T47D (cell line): ENCODE measurements around the genes H2AC16 and ZSCAN23.

- RRBS = no CpG with 5 or more reads among the region's 23 CpGs
Observed at GRCh38 chr6:27601704-27602309, 128.9 kb upstream of the ZNF184 start.

DNA sequence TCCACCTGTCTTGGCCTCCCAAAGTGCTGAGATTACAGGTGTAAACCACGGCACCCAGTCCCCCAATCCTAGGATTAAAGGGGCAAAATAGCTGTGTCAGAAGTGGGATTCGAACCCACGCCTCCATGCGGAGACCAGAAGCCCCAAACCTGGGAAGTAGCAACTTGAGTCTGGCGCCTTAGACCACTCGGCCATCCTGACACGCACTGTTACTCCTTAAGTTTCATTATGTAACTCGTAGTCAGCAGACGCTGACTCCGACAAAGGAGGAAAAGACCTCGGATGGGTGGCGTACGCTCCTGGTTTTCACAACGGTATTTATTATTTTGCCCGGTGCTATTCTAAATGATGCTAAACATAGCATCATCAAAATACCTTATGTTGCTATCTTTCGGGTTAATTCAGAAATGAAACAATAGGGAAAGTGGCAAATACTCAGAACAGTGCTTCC is 129.6 kb upstream of the ZNF184 start:
- RRBS = no CpG with 5 or more reads among the region's 16 CpGs

DNA sequence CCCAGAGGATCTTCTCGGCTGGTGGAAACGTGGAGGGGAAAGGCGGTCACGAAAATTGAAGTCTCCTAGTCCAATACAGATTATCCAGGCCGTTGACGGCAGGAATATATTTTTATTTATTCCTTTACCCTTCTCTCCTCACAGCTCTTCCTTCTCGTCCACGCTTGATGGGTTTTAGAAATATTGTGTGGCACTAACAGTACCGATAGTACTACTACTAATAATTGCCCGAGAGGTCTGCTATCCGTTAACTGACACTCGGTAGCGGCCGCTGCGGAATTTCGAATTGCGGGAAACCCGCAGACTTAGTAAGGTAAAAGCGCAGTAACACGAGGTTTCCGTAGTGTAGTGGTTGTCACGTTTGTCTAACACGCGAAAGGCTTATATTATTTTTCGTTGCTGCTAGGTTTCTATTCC is 127.4 kb downstream of the H2BC13 start:
- RRBS = no CpG with 5 or more reads among the region's 25 CpGs

GRCh38 chr6:27728361-27728702 is 79.4 kb downstream of the H2BC13 start:
- RRBS = no CpG with 5 or more reads among the region's 19 CpGs

DNA sequence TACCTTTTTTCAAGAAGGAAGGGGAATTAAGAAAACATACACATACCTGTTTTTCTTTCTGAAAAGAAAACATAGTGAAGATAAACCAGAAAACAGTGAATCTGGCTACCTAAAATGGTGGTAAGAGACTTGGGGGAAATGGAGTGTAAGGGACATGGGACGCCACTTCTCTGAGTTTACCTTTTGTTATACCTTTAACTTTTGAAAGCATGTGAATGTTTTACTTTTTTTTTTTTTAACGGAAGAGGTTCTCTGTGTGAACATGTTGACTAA is 28.9 kb downstream of the H2BC13 start:
- RRBS = no CpG with 5 or more reads among the region's 2 CpGs

GRCh38 chr6:27792746-27793419 is 14.8 kb downstream of the H2BC13 start:
- RRBS = 3% methylated on average over 3 of the region's 22 CpGs

- RRBS = no CpG with 5 or more reads among the region's 1 CpG
Observed at GRCh38 chr6:27809583-27809795, 362 bp upstream of the H3C10 start.

GRCh38 chr6:27810137-27811411 is 723 bp downstream of the H3C10 start:
- RRBS = 0% methylated on average over 3 of the region's 49 CpGs

DNA sequence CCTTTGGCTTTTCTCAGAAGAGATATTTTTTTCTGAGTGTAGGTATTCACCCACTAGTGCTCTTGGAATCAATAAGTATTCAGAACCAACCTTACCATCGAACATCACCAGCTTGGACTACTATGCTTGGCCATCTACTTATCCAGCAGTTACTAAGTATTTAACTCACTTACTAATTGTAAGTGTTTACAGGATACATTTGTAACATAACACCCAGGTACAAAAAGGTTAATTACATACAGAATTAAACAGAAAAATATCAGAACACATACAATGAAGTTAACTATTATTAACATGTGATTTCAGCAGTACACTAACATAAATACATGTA is 1.4 kb downstream of the H2AC14 start:
- RRBS = no CpG with 5 or more reads among the region's 1 CpG

DNA sequence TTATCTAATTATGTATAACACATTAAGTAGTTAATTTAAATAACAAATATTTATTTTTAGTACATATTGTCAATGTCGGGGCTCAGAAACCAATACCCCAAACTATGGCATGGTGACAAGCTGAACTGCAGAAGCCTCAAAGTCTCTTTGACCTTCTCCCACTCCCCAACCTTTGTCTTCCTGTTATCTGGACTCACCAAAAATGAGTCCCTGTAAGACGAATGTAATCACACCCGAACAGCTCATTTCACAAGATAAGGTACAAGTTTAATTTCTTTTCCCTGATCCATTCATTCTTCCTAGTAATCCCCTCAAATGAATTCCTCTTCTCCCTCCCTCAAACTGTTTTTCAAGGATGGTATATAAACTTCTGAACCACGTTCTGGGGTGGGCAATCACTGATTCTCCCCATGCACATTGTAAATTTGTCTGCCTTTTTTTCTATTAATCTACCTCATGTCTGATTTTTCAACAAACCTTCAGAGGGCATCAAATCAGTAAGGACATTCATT is 3.3 kb downstream of the H2AC15 start:
- RRBS = no CpG with 5 or more reads among the region's 4 CpGs

DNA sequence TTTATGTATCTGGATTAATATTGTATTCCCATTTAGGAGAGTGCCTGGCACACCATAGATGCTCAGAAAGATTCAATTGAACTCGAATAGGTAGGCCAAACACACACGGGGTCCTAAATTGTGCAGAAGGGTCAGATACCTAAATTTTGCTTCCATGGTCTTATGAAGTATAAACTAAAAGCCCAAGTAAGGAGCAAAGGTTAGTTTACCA is 1.8 kb downstream of the H2AC15 start:
- RRBS = no CpG with 5 or more reads among the region's 2 CpGs

- RRBS = no CpG with 5 or more reads among the region's 45 CpGs
Observed at GRCh38 chr6:27865167-27865895, at the start of gene H2AC16. Gene H2AC16 (plus strand): TSS chr6:27865317.

- RRBS = no CpG with 5 or more reads among the region's 12 CpGs
Observed at GRCh38 chr6:27889572-27890318, 881 bp downstream of the H3C12 start.

DNA sequence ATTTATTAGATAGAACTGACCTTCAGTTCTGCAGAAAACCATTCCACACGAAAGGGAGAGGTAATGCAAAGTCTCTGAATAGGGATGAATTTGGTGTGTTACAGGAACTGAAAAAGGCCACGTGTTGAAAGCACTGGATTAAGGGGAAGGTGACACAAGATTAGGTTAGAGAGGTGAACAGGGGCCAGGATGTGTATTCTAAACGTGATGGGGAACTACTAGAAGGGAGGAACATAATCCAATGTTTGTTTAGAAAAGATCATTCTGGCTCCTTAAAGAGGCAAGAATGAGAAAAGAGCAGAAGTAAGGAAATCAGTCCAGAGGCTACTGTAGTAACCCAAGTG is 6.3 kb upstream of the ZKSCAN8 start:
- RRBS = no CpG with 5 or more reads among the region's 3 CpGs

GRCh38 chr6:28232347-28233067 is 7.4 kb downstream of the ZSCAN9 start:
- RRBS = no CpG with 5 or more reads among the region's 11 CpGs

DNA sequence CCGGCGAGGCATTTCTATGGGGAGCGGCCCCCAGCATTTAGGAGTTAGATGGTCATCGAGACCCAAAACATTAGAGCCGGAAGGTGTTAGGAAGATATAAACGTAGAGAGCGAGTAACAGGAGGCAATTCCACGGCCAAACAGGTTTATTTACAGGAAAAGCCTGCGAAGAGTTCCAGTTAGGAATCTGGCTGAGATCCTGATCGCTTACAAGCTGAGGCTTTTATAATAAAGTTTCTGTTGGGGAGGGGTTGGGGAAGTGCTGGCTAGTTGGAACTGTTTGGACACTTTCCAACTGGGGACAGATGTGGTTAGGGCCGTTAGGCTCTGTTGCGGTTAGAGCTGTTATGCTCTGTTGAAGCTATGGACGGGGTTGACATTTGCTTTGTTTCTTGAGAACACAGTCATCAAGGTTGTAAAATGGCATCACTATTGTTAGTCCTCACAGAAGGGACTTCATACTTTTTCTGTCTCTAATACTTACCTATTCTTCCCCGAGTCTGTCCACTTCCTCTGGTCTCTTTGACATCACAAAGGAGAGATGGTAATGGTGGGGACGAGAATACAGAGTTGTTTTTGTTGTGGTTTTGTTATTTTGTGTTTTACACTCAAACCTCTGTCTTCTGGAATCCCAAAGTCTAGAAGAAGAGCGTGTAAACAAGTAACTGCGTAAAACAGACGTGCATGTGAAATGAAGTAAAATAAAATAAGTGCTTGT is 517 bp upstream of the ZSCAN31 start:
- RRBS = 2% methylated on average over 5 of the region's 18 CpGs

DNA sequence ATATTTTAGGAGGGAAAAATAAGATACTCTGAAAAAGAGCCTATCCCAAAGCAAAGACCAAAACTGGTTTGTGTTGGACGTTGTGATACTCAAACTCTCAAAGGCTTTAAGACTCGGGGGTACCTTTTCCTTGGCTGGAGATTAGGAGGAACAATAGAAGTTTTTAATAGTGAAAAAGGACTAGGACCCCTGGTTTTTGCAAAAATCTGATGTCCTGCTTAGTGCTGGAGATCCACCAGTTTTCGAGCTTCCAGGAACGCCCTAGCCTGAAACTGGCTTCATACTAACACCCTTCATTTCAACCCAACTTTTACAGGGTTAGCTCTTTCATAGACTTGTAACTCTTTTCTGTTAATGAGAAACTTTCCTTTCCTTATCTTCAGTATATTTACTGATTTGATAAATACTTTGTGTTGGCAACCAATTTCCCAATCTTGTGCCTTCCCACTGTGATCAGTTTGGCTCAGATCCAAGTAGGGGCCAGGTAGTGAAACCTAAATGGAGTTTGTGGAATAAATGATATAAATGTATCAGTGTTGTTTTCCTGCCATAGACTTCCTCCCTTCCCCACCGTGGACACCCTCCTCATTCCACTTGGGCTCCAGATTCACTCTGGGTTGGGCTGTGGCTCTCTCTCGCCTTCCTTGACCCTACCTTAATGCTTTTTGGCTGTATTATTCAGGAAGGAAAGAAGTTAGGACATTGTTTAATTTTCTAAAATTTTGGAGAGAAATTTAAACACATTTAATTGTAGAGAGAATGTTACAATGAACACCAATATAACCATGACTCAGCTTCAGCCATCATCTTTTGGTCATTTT is 1.2 kb downstream of the ZKSCAN3 start:
- RRBS = no CpG with 5 or more reads among the region's 6 CpGs

DNA sequence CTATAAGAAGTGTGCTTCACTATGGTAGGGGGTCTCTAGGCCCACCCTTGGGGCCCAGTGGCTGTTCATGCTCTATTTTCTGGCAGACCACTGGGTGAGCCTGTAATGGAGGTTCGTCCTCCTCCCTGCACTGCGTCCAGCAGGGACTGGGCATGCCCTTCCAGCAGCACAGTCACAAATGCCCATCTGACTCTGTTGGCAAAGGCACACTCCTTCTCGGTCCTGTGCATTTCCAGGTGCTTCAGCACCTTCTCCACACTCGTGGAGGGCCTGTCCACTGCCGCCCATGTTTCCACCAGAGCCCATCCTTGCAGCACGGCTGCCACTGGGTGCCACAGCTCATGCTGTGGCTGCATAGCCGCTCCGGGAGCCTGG is 6.8 kb downstream of the ZKSCAN3 start:
- RRBS = no CpG with 5 or more reads among the region's 8 CpGs

GRCh38 chr6:28442908-28443819 is at the start of gene ZSCAN23:
Gene ZSCAN23 (minus strand): TSS chr6:28443491.
- RRBS = 13% methylated on average over 9 of the region's 35 CpGs

DNA sequence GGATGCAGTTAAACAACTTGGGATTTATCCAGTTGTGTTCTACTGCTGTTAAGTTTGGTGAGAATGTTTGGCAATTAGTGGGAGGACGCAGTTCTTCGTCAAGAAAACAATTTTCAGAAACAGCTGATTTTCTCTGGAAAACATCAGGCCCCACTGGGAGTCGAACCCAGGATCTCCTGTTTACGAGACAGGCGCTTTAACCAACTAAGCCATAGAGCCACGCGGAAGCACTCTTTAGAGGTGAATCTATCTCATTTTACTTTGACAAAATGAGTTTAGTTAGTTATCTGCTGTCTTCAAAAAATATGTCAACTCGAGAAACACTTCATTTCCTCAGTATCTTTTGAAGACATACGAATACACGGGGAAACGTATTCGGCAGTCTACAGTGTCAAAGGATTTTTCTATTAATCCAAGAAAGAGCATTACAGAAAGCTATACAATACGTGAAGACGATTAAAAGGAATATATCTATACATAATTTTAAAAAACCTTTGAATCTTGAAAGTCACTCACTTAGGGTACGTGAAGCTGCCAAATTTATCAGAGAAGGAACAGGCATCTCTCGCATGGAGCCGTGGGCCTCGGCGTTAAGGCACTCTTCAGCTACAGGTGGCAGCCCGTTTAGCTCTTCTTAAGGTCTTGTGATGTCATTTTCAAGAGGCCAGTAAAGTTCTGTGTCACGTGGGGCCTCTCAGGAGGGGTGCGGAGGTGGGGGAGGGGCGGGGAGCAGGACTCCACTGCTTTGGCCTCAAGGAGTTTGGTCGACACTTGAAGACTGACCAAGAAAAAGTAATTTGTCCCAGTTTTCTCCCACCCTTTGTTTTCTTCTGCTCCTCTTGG is 26.5 kb downstream of the GPX6 start:
- RRBS = no CpG with 5 or more reads among the region's 24 CpGs